Karpas-422 (cell line): ENCODE measurements around the genes MACO1 and ZNF593OS.

GRCh38 chr1:24915757-24916484, 14.2 kb downstream of the RUNX3 start:
- PRO-cap = no peak
- RAMPAGE, long total RNA = no peak

- PRO-cap = no peak
- RAMPAGE, long total RNA = no peak
Observed at GRCh38 chr1:24921980-24923117, 7.7 kb downstream of the RUNX3 start.

DNA sequence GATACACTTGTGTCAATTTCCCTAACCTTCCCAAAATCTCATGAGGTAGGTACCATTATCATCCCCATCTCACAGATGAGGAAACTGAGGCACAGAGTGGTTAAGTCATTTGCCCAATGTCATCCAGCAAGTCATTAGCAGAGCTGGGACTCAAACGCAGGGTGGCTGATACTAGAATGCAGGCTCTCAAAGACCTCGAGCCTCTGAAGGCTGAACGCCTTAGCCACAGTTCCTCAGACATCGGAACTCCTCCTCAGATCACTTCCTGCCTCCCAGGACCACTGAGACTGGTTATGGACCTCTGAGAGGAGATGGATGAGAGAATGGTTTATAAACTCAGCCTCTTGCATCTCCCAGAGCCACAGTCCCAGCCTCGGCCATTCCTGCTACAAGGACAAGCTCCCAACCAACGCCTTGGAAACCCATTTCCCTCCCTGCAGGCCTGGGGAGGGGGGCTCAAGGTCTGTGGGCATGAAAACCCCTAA, 4.6 kb downstream of the RUNX3 start:
- PRO-cap = no peak
- RAMPAGE, long total RNA = no peak

DNA sequence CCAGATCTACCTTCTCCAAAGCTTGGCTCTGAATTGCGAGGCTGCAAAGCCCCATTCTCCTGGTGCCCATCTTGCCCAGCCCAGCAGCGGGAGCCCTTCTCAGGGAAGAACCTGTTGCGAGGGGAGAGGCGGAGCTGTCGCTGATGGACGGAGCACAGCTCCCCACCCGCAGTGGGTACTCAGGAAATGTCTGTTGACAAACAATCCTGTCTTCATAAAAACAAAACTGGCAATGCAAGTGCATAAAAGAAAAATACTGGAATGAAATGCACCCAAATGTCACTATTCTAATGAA, 99.3 kb upstream of the RUNX3 start:
- PRO-cap = no peak
- RAMPAGE, long total RNA = no peak

- PRO-cap = no peak
- RAMPAGE, long total RNA = no peak
Observed at GRCh38 chr1:25242081-25242589, 5.1 kb downstream of the RSRP1 start.

DNA sequence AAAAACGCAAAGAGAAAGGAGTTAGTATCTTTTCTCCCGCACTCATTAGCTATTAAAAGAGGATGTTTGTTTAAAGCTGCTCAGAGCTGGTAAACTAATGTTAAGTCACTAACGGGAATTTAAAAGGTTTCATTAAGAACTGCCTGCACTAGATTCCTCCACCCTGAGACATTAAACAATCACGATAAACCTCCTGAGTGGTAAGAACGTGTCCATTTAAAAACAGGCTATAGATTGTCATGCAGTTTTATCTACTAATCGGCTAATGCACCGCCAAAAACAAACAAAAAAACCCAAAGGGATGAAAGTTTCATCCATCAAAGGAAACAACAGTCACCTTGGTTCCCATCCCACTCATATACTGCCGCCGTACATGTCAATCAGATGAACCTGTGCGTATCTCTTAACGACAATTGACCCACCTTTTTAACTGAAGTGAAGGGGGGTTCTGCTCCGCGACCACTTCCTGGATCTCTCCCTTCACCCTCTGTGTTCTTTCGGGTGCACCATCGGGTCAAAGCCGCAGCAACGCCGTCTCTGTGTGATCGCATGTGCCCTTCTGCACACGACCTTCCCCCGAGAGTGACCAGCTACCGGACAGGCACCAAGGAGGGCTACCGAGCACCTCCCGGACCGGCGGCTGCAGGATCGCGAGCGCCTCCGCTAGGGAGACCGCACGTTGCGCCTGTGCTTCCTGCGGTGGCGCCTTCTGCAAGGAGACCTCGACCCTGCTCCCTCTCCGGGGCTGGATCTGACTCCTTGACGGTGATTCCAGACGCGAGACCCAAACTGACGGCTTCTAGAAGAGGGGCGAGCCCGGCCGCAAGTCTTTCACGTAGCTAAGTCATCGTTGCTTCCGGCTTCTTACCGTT, 1.3 kb upstream of the TMEM50A start:
- PRO-cap = unidirectional peak, plus-strand start at position 462 of the sequence
- RAMPAGE, long total RNA = no peak

DNA sequence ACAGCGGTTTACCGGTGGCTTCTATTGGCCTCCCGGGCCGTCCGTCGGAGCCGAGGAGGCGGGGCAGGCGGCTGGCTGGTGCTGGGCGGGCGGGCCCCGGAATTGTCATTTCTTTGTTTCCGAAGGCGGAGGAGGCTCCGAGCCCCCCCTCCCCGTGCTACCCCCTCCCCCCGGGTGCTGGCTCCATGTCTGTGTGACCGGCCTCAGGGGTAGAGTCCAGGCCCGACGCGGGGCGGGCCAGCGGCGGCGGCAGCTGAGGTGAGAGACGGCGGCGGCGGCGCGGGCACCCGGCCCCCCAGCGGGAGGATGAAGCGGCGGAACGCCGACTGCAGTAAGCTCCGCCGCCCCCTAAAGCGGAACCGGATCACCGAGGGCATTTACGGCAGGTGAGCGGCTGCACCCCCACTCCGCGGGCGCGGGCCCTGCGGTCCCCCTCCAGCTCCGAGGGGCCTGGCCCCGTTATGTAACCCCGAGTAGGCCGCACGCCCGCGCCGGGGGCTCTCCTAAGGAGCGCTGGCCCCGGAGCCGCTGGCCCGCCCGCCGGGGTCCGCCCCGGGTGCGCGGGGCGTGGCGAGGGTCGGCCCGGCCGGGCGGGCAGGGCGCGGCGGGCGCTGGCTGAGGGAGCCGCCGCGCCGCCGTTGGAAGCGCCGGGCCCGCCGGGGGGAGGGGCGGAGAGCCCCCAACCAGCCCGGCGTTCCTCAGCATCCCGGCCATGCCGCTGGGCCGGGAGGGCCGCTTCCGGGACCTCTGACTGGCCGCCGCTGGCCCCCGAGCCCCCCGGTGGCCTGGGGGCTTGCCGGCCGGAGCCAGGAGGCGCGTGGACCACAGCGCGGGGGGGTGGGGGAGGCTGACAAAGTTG, at the start of gene MACO1:
Gene MACO1 (plus strand): TSS at position 105 of the 859 bp plus-strand sequence.
- PRO-cap = no peak
- RAMPAGE, long total RNA = no peak

- PRO-cap = no peak
- RAMPAGE, long total RNA = no peak
Observed at GRCh38 chr1:25506185-25507397, 36.8 kb upstream of the LDLRAP1 start.

- PRO-cap = no peak
- RAMPAGE, long total RNA = no peak
Observed at GRCh38 chr1:25773195-25773855, 26.7 kb upstream of the SELENON start.

DNA sequence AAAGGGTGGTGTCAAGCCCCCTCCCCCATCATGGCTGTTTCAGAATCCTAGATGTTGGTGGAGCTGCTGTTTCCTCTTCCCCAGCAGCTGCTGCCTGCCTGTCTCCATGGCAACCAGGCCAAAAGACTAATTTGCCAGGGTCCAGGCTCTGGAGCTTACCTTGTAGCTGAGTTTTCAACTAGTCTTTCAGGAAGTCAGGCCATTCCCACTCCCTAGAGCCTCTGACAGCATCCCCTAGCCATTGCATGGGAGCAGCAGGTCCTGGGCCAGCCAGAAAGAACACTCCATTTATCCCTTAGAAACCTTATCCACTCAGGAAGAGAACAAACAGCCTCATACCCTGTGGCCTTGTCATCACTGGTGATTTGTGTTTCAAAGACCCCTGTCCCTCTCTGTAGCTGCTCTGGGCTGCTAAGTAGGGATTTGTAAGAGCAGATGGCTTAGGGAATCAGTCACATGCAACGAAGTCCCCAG, 21.4 kb upstream of the STMN1 start:
- PRO-cap = no peak
- RAMPAGE, long total RNA = no peak

DNA sequence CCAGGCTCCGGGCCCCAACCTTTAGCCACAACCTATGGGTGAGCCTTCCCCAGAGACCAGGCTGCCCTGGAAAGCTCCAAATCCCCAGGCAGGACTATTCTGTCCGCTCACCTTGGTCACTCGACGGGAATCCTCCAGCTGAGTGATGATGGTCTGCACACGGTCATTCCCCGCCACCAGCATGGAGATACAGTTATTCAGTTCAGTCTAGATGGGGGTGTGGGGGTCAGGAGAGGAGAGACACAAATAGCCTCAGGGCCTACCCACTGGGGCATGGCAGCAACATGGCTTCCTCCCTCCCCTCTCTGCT, 7.3 kb downstream of the TRIM63 start:
- PRO-cap = no peak
- RAMPAGE, long total RNA = no peak

GRCh38 chr1:26081542-26082251, 14.3 kb upstream of the TRIM63 start:
- PRO-cap = no peak
- RAMPAGE, long total RNA = no peak

DNA sequence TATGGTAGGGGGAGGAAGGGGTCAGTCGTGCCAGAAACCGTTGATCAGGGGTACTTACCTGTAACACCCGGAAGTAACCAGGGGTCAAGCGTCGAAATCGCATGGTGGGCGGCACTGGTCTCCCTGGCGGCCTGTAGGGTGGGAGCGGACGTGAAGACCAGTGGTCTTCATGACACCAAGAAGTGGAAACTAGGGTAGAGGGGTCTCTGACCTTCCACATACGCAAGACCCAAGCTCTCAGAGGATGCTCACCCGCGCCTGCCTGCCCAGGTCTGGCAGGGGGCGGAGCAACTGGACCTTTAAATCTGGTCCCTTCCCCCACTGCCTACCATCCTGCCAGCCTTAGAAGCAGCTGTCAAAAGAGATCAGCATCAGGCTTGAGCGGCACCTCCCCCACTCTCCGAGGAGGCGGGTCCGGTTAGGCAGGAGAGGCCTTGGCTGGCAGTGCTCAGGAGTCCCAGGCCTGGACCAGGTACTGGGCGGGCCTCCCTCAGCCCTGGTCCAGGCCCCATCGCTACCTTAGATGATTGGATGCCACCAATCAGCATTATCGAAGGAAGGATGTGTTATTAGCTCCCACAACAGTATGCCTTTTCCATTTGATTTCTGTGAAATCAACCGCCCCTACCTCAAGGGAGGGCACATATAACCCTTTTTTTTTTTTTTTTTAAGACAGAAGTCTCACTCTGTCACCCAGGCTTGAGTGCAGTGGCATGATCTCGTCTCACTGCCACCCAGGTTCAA, at the start of gene ZNF593OS:
Gene ZNF593OS (minus strand): TSS at position 274 of the 744 bp plus-strand sequence.
- PRO-cap = no peak
- RAMPAGE, long total RNA = no peak

GRCh38 chr1:26280505-26280709, 521 bp downstream of the SH3BGRL3 start:
- PRO-cap = no peak
- RAMPAGE, long total RNA = no peak

DNA sequence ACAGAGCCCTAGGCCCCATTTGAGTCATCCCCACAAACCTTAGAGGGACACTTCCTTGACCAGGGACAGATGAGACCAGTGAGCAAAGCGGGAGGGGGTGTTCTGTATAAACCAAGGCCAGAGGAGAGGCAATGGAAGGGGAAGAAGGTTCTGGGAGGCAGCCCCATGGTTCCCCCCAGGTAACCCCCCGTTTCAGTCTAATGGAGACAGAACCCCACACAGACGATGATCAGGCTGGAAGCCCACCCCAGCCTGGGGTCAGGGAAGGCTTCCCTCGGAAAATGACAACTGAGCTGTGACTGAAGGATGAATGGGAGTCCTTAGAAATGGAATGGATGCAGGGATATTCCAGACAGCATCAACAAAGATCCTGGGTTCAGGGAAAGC, 3.1 kb downstream of the SH3BGRL3 start:
- PRO-cap = no peak
- RAMPAGE, long total RNA = no peak

GRCh38 chr1:26357082-26357657, 3.2 kb upstream of the CRYBG2 start:
- PRO-cap = no peak
- RAMPAGE, long total RNA = no peak

DNA sequence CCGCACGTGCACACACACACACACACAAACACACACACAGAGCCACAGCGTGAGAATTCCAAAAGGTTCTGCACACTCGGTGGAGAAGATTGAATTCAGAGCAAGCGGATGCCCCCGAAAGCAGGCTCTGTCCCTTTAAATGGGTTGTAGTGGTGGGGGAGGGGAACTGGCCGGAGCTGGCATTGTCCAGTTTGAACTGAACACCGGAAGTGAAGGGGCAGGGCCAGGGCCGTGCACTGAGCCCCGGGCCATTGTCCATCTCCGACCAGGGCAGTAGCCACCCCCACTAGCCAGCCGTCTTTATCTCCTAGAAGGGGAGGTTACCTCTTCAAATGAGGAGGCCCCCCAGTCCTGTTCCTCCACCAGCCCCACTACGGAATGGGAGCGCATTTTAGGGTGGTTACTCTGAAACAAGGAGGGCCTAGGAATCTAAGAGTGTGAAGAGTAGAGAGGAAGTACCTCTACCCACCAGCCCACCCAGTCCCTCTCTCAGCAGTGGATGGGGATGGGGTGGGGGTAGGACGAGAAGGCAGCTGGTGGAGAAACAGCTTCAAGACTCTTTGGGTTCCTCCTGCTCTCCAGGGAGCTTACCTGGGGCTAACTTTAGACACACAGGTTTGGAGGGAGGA, 1.2 kb upstream of the LIN28A start:
- PRO-cap = no peak
- RAMPAGE, long total RNA = no peak

GRCh38 chr1:26541737-26542204, 12.2 kb downstream of the RPS6KA1 start:
- PRO-cap = bidirectional peak, plus-strand start at chr1:26542065, minus-strand start at chr1:26542104
- RAMPAGE, long total RNA = no peak

DNA sequence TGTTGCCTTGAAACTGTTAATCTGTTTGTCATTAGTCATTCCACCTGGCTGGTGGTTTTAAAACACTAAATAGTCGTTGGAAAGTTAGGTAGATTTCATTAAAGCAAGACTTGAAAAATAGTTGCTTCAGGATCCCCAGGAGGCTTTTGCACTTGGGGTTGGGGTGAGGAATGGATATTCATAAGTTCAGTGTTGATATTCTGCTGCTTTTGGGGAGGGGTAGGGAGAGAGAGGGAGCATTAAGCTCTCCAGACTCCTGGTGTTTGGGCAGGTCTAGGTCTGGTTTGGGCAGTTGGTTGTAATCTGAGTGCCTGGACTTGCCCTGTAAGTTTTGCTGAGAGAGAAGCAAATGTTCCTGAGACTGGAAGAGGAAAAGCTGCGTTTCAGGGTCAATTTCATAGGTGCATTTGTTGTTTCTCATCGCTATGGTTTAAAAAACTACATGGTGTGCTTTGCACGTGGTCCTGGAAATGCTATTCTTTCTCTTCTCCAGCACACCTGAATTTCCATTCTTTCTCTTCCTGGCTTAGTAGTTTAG, 6.1 kb downstream of the ARID1A start:
- PRO-cap = no peak
- RAMPAGE, long total RNA = no peak

- PRO-cap = no peak
- RAMPAGE, long total RNA = no peak
Observed at GRCh38 chr1:26722773-26724158, 27.5 kb downstream of the ARID1A start.